Pulmonary artery (tissue), 1 donor: ENCODE measurements around a stretch of chr7.

DNA sequence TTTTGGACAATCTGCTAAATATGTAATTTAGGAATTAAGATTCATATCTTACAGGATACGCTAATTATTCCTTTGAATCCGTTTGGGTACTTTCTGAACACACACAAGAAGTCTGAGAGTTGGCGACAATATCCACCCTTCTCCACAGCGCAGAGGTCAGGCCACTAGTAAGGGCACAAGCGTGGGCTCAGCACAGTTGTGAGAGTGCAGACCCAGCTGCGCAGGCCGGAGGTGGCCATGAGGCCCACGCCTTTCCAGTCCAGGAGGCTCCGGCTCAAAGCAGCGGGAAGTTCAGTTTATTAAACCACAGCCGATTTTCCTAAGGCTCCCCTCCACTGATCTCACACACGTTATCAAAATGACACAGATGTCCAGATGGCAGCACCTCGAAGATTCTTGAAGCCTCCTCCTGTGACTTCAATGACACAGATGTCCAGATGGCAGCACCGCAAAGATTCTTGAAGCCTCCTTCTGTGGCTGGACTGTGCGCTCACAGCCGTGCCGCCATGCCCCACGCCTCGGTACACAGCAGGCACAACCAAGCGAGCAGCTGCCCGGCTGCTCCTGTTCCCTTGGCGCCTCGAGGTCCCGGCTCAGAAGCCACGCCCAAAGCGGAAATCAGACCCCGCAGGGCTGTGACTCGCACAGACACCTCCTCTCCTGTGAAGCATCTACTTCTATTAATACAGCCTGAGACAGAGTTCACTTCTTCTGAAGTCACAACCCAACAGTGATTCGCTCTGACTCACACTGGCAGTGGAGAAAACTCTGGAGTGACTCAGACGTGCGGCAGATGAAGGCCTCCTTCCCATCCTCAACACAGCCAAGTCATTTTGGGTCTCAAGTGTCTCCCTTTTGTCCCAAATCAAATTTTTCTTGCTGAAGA is 122.7 kb downstream of the MAD1L1 start:
- PRO-cap, result unidirectional peak, minus-strand start at position 574 of the sequence

GRCh38 chr7:2225399-2225969 is 7.3 kb downstream of the MAD1L1 start:
- PRO-cap, result no peak

DNA sequence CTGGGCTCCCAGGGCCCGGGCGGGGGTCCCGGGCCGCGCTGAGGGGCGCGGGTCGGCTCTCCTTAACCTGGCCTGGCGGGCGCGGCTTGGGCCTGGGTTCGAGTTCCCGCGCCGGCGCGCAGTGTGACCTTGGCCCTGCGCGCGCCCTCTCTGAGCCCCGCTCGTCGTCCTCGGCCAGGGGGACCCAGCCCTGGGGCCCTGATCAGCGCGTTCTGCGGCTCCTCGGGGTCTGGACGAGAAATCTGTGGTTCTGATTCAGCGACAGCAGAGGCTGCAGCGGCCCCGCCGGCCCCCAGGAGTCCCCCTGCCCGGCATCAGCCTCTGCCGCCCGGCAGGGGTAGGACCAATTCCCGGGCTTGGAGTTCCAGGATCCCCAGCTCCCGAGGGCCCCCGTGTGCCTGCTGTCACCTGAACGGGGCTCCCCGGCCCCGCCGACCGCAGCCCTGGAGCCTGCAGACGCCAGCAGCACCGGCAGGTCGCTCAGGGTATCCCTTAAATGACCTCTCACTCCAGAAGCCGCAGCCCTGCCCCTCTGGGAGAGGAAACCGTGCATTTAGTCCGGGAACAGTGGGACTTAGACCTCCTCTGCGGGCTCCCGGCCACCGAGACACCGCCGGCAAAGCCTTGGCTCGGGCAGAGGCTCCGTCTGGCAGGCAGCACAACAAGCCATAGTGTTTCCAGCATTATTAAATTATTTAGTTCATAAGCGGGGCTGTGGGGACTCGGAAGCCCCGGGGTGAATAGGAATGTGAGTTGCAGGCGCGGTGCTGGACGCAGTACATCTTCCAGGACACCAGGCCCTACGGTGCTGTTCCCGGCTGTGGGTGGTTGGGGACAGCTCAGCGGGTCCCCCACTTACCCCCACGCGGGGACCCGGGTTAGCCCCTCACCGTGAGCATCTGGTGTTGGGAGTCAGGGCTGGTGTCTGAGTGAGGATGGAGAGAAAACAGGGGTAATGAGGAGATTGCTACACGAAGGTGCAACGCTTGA is 616 bp downstream of the CHST12 start:
- PRO-cap, result no peak

- PRO-cap, result no peak
Observed at GRCh38 chr7:2405289-2405868, 2.0 kb downstream of the CHST12 start.

GRCh38 chr7:2432536-2432978 is 29.1 kb downstream of the CHST12 start:
- PRO-cap, result unidirectional peak, plus-strand start at chr7:2432899

- PRO-cap, result no peak
Observed at GRCh38 chr7:2519186-2519419, 471 bp upstream of the LFNG start.

DNA sequence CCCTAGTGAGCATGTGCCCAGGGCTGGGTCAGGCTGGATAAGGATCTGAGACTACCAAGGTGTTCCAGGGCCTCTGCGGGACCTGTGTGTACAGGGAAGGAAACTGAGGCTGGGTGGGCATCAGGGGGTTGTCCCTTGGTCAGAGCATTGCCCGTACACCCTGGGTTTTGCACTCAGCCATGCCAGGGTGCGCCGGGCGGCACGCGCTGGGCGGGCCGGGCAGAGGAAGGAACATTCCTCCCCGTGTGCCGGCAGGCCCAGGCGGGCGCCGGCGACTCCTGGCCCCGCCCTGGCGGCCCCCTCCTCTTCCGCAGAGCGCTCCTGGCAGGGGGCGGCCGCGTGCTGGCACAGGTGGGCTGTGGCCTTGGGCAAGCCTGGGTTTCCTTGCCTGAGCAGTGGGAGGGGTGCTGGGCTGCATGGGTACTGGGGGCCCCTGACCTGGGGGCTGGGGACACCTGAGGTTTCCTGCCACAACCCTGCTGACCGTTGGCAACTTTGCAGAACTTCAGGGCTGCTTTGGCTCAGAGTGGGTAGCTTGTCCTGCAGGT is 3.9 kb downstream of the LFNG start:
- PRO-cap, result no peak

DNA sequence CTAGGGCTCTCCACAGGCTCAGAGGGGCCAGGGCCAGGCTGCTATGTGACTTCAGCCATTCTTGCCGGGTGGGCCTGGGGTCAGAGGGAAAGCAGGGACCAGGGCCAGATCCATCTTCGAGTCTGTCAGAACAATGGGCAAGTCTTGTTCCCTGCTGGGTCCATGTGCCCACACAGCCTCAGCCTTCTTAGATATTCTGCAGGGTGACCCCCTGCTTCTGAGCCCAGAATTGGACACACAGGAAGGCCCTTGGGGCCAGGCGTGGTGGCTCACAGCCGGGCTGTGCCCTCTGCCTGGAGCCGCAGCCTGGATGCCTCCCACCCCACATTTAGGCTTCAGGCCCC is 11.4 kb downstream of the LFNG start:
- PRO-cap, result no peak

GRCh38 chr7:2539542-2540500 is 15.5 kb downstream of the BRAT1 start:
- PRO-cap, result no peak

GRCh38 chr7:2553851-2554759 is 1.2 kb downstream of the BRAT1 start:
- PRO-cap, result no peak

DNA sequence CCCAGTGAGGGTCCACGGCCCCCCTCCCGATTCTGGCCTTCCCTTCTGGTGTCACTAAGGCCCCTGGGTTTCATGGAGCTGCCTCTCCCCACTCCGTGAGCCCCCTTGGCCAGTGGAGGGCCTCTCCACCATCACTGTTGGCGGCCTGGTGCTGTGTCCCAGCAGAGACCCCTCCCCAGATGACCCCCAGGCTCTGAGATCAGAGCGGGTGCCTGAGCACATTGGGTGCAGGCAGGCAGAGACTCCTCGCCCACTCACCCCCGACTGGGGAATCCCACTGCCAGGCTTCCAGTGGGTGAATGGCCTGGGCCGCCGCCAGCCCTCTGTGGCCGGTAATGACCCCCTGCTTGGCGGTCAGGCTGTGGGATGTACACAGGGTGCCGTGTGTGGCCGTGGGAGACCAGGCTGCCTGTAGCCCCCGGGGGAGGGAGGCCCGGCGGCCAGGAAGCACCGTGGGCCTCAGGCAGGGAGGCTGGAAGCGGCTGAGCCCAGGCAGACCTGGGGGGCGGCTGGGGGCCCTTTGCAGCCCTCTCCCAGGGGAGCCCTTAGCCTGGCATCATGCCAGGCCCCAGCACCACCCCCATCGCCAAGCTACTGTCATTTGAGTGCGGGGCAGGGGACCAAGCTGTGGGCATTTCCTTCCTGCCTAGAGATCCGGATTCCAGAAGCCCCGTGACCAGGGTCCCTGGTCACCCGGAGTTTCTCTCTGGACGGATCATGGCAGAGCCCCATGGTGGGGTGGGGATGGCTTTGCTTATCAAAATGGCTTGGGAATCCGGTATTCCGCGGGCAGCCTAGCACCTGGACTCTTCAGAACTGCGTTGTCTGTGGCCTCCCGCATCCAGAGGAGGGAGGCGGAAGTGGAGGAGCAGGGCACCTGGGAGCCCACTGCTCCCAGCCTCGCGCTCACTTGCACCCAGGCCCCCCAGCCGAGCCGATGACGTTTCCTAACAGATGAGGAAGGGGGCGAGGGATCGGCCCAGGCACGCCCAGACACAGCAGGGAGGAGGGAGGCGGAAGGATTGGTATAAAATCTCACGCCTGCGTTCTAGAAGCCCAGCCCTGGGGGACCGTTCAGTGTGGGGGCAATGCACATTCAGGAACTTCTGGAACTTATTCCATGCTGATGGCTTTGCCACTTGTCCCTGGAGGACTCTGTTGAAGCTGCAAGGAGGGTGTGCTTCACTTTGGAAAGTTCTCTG is 1.1 kb downstream of the TTYH3 start:
- PRO-cap, result unidirectional peak, minus-strand start at position 913 of the sequence

DNA sequence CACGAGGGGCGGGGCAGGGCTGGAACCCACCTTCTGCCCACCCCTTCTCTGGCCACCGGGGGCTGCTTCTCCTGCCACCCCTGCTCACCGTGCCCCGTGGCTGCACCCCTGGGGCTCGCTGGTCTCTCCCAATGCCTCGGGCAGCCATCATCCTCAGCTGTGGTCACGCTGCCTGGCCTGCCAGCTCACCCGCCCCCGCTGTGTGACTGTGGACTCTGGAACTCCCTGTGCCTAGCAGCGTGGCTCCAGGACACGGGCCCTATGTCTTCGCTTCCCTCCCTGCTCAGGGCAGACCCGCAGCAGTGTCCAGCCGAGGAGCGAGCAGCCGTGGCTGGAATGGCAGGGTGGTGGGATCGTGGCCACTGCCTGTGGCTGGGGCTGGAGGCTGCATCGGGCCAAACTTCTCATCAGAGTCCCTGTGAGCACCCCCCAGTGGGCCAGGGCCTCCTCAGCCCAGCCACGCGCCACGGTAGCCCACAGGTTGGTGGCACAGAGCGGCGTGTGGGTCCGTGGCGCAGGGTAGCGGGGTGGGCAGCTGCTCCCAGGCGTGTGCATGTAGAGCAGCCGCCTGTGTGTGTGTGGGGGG is 8.1 kb downstream of the TTYH3 start:
- PRO-cap, result no peak

DNA sequence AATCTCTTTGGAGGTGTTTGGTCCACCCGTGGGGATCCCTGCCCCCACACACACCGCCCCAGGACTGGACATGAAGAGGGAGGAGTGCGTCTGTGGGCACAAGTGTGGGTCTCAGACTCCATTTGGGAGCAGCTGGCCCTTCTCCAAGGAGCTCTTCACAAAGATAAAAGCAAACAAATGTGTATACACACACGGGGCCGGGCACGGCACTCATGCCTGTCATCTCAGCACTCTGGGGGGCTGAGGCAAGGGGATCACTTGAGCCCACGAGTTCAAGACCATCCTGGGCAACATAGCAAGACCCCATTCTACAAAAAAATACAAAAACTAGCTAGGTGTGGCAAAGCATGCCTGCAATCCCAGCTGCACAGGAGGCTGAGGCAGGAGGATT is 22.1 kb downstream of the TTYH3 start:
- PRO-cap, result no peak

DNA sequence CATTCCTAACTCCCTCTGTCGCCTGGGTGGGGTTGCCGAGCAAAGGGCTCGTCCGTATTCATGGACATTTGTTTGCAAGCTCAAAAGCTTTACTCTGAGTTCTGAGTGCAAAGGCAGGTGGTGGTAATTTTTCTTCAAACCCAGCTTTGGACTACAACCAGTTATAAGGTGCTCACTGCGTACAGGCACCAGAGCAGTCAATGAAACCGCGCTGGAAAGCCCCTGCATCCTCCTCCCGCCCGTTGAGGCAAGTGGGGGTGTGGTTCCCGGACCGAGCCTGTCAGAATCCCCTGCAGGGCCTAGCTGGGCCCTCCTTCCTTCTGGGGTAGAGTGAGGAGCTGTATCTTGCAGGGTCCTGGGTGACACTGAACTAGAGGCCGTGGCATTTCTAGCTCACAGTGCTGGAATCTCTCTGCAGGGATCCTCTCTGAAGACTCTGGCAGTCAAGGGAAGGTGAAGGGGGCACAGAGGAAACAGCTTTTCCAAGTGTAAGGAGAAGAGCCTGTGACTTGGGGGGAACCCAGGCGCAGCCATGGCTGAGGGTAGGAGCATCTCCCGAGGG is 22.3 kb downstream of the AMZ1 start:
- PRO-cap, result no peak

GRCh38 chr7:2715236-2715589 is 27.2 kb downstream of the AMZ1 start:
- PRO-cap, result no peak

DNA sequence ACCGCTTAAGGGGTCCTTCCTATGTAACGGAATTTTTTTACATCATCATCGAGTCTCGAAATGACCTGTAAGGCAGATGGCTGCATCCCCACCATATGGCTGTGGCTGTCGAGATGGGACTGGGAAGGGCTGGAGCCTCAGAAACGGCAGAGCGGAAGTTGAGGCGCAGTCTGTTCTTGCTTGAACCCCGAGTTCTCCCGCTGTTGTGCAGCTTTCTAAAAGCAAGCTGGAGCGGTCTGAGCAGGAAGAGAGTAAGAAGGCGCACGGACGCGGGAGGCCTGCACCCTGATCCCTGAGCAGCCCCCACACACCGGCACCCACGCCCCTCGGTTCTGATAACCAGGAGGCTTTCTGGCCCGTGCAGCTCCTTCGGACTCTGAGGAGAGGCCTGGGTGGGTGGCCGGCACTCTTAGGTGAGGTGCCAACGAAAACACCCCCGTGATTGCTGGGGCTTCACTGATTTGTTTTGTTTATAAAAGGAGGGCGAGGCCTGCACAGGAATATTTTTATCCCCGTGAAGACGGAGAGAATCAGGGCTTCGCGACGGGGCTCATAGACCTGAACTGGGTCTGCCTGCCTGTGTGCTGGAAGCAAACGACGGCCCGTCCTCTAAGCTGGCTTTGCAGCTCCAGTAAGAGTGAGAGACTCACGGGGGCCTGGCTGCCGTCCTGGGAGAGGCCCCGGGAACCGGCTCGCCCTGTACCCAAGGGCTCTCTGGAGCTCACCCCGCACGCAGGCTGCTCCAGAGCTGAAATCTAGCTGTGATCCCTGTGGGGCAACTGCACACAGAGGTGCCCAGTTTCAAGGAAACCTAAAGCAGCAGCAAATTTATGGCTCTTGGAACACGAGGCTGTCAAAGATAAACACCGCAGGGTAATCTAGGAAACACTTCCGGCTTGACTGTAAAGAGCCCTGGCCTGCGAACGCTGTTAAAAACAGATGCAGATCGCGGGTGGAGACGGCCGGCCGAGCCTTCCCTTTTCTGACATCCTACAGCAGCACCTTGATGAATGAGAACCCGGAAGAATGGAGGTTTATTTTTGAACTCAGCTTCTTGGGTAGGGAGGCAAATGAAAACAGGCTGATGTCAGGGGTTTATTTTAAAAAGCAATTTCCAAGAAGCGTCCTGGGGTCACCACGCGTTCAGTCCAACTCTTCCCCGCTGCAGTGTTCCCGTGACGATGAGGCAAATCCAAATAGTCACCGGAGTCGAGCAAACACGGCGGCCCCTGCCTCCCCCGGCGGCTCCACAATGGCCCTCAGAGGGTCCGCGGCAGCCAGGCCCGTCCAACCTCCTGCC is 29.2 kb downstream of the AMZ1 start:
- PRO-cap, result no peak

- PRO-cap, result no peak
Observed at GRCh38 chr7:2760364-2761197, 72.6 kb downstream of the AMZ1 start.

- PRO-cap, result no peak
Observed at GRCh38 chr7:2784529-2785349, 59.4 kb downstream of the GNA12 start.

- PRO-cap, result no peak
Observed at GRCh38 chr7:2945679-2945985, 98.0 kb downstream of the CARD11 start.

DNA sequence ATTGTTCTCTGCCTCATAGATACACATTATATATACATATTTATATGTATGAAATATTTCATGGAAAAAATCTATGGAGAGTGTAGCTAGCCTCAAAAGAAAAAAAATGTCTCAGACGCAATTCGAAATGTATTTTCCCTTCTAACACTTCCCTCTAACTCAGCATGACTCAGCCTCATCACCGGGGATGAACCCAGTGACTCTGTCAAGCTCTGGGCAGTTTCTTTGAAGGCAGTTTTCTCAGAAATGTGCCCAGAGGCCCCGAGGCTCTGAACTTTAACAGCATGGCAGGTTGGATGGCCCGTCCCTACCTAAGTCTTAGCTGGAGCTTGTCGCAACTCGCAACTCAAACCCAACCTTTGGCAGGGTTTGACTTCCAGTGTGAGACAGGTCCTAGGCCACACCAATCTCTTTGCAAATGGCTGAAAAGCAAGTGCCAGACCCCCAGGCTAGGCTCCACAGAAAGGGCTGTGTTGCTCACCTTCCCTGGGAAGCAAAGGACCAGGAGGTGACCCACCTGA is 86.9 kb downstream of the CARD11 start:
- PRO-cap, result no peak